ENCODE data around the genes CNFN, LYPD3 and PINLYP.

DNA sequence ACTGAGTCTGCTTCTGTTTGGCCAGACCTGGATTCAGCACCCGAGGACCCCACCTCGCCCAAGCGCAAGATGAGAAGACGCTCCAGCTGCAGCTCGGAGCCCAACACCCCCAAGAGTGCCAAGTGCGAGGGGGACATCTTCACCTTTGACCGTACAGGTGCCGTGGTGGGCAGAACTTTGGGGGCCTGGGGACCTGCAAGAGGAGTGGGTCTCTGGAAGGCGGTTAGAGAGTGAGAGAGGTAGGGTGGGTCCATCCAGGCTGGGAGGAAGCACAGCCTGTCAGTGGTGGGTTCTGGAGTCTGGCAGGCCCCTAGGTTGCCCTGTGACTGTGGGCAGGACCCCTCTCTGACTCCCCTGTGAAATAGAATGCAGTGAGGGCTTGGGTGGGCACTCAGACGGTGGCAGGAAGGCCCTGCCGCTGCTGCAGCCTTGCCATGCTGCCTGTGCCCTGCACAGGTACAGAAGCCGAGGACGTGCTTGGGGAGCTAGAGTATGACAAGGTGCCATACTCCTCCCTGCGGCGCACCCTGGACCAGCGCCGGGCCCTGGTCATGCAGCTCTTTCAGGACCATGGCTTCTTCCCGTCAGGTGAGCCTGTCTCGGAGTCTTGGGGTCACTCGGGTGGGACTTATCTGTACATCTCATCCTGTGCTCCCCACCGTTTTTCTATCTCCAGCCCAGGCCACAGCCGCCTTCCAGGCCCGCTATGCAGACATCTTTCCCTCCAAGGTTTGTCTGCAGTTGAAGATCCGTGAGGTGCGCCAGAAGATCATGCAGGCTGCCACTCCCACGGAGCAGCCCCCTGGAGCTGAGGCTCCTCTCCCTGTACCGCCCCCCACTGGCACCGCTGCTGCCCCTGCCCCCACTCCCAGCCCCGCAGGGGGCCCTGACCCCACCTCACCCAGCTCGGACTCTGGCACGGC lies 7.5 kb upstream of the PRR19 start:
- RRBS, result no CpG with 5 or more reads among the region's 31 CpGs

DNA sequence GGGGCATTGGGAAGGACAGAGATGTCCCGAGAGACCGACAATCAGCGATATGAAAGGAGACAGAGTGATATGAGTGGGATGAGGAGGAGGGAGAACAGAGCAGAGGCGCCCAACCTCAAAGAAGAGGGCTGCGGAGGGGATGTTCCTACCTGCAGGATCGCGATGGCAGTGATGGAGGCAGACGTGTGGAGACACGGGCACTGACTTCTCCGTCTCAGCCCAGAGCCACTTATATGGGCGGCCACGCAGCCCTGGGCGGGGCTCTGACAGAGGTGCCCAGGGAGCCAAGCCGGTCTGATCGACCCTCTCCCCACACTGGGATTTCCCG lies at the start of gene CNFN:
CNFN (minus strand) TSS at position 207 of the 328 bp plus-strand sequence.
- RRBS, result no CpG with 5 or more reads among the region's 16 CpGs

DNA sequence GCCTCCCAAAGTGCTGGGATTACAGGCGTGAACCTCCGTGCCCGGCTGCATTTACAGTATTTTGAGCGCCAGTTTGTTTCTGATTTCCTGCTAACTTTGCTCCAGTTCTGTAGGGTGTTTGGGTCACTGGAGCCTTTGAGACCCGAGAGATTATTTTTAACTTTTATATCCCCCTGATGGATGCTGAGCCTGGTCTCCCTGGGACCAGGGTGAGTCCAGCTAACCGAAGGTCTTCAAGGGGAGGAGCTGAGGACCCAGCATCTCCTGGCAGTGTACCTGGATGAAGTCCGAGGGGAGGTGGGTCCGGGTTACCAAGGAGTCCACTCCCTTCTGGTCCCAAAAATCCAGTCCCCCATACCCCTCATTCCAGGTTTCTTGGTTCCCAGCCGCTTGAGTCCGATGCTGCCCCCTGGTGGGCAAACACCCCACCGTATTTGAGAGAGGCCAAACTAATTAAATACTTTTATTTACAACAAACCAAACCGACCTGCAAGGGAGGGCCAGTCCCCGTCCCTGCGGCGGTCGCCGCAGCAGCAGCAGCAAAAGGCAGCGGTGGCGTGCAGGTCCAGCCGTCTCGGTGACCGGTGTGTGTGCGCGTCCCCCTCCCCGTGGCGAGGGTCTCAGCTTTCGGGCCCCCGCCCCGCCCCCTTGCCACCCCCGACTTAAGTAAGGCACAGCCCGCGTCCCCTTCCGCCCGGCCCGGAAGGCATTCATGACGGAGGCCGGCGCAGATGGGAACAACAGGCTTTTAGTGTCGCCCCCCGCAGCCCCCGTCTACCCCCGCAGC lies 11.2 kb upstream of the CNFN start:
- RRBS, result 79% methylated on average over 3 of the region's 42 CpGs

DNA sequence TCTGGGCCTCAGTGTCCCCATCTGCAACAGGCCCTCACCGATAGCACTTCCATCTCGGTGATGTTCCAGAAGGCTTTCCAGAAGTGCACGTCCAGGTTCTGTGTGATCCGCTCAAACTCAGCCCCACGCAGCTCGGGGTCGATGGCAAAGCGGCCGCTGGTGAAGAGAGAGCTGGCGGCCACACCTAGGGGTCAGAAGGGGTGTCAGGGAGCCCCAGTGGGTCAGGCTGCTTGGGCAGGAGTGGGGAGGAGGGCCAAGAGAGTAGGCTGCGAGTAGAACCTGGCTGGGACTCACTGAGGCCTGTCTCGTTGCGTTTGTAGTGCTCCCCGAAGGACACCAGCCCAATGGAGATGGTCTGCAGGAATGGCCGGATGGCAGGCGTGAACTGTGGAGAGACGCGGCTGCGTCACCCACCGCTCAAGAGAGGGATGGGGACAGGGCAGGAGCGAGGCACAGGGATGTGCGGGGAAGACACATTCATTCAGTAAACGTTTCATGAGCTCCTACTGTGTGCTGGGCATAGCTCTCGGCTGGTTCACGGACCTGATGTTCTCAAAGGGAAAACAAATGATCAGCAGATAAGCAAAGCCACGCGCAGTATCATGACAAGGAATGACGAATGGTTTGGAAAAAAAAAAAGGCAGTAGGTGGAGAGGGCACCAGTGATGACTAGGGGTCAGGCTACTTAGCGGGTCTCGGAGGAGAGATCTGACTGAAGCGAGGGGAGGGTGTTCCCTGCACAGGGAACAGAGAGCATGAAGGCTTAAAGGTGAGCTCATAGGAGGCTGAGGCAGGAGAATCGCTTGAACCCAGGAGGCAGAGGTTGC lies 18.1 kb upstream of the CNFN start:
- RRBS, result no CpG with 5 or more reads among the region's 32 CpGs

- RRBS, result no CpG with 5 or more reads among the region's 9 CpGs
Observed at GRCh38 chr19:42474689-42475376, 32.1 kb upstream of the CXCL17 start.

DNA sequence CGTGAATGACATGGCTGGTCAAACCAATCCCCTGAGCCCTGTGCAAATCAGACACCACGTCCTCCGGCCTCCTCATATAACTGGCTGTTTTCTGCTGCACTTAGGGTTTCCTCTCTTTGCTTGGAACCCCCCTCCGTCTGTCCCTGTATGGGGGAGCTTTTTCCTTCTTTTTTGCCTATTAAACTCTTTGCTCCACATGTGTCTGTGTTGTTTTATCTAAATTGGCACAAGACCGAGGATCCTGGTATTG lies 30.3 kb upstream of the CEACAM1 start:
- RRBS, result no CpG with 5 or more reads among the region's 5 CpGs

- RRBS, result no CpG with 5 or more reads among the region's 24 CpGs
Observed at GRCh38 chr19:43362303-43363360, 9.1 kb downstream of the CD177 start.

- RRBS, result no CpG with 5 or more reads among the region's 24 CpGs
Observed at GRCh38 chr19:43465353-43466001, at the start of gene LYPD3. TSS of gene LYPD3 (minus strand) at chr19:43465608.

- RRBS, result no CpG with 5 or more reads among the region's 9 CpGs
Observed at GRCh38 chr19:43496807-43497448, 7.6 kb downstream of the PHLDB3 start.

DNA sequence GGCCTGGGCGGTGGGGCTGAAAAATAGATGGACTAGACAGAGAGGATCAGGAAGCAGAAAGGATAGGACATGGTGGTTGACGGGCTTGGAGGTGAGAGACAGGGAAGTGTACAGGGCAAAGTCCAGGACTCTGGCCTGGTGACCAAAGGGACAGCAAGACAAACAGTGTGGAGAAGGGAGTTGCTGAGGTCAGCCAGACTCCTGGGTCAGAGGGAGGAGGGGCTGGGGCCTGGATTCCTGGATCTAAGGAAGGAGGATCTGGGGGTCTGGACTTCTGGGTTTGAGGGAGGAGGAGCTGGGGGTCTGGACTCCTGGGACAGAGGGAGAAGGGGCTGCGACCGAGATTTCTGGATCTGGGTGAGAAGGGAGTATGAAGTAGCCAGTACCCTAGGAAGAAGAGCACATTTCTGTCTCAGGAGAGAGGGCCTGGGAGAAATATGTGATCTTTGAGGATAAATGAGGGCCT lies 5.4 kb downstream of the PHLDB3 start:
- RRBS, result no CpG with 5 or more reads among the region's 4 CpGs

- RRBS, result no CpG with 5 or more reads among the region's 4 CpGs
Observed at GRCh38 chr19:43572017-43572508, 3.3 kb downstream of the XRCC1 start.

- RRBS, result no CpG with 5 or more reads among the region's 74 CpGs
Observed at GRCh38 chr19:43575370-43576450, at the start of gene PINLYP. TSS of gene PINLYP (plus strand) at chr19:43575801.

DNA sequence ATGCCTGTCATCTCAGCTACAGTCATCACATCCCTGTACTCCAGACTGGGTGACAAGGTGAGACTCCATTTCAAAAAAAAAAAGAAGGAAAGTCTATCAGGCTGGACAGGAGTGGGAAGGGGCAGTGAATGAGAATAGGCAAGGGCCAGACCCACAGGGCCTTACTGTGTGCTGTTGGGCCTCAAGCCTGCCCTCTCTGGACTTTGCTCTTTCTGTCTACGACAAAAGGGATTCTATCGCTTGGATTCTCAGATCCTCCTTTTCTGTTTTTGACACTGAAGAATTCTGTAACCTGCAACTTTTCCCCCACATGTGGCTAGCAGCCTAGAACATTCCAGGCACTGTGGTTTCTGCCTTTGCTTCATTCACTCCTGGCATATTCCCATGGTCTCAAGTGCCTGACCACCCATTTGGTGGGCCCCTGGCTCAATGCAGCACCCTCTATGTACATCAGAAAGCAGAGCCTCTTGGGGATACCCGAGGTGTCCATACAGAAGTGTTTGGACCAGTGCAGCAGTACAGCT lies 5.7 kb downstream of the IRGQ start:
- RRBS, result no CpG with 5 or more reads among the region's 3 CpGs

DNA sequence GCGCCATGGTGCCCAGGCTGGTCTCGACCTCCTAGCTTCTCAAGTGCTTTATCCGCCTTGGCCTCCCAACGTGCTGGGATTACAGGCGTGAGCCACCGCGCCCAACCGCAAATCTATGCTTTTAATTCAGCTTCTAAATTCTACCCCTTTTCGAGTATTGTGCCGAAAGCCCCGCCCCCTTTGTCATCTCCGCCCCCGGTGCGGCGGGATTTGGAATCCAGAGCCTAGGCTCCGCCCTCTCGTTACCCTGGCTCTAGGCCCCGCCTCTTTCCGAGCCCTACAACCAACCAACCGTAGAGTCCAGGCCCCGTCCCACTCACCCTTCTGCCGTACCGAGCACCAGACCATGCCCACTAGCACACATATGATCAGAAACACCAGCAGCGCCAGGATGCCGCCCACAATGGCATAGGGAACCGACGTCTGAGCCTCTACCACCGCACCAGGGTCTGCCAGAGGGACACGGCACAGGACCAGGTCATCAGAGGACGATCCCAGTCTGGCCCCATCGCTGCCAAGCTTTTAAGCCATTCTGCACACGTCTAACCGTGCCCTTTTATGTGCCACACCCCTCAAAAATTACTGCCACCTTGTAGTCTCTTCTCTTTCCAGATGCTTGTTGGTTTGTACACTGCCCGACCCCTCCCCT lies 4.5 kb upstream of the ZNF428 start:
- RRBS, result no CpG with 5 or more reads among the region's 34 CpGs

GRCh38 chr19:43624765-43625434 lies 5.5 kb upstream of the ZNF428 start:
- RRBS, result 96% methylated on average over 6 of the region's 34 CpGs

DNA sequence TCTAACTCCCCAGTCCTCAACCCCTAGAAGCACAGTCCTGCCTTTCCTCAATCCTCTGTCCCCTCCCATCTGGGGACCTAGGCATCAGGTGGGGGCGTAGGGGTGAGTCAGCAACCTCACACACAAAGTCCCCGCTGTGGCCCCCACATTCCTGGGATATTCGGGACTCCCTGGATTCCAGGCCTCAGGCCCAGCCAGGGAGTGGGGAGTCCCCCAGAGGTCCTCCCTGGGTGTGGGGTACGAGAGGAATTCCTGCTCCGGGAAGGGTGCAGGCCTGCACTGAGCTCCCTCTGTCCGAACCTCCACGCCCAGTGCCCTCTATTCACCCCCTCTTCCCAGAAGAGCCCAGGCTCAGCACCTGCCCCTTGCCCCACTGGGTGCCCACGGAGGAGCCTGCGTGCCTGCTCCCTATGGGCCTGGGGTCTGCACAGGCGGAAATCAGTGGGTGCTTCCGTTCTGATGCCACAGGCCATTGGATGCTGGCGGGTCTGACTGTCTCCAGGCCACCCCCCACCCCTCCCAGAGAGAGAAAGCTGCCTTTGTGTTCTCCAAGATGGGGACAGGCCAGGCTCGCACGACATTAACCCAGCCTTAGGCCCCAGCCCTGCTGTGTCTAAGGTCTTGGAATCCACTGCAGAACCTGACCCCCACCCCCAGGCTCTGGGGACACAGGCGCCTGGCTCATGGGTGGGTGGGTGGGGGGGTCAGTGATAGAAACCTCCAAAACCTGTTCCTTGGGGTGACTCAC lies 3.4 kb downstream of the CADM4 start:
- RRBS, result no CpG with 5 or more reads among the region's 15 CpGs

- RRBS, result no CpG with 5 or more reads among the region's 5 CpGs
Observed at GRCh38 chr19:43738991-43739316, 15.8 kb downstream of the SMG9 start.

- RRBS, result no CpG with 5 or more reads among the region's 10 CpGs
Observed at GRCh38 chr19:43739867-43740324, 14.9 kb downstream of the SMG9 start.

GRCh38 chr19:43747298-43748102 lies 7.3 kb downstream of the SMG9 start:
- RRBS, result no CpG with 5 or more reads among the region's 20 CpGs

DNA sequence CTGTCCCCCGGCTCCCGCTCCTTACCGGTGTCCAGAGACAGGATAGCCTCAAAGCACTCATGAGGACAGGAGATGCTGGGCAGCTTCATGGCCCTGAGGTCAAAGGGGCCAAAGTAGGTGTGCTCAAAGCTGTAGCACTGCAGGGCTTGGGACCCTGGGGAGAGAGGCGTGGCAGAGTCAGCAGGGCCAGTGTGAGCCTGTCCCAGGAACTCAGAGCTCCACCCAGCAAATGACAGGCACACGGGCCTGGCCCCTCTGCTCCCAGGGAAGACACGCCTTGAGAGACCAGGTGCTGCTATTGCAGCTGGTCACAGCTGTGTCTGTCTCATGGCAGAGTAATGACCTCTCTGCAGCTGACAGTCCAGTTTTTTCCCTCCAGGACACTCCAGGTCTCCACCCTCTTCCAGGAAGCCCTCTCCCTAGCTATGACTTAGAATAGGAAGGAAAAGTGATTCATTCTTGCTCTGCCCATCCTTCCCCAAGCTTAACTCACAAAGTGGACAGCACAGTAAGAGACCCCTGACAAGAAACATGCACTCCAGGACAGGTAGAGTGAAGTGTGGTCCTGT lies 2.5 kb downstream of the LYPD5 start:
- RRBS, result no CpG with 5 or more reads among the region's 6 CpGs